ENCODE measurements around a stretch of chr12.

GRCh38 chr12:114702973-114703666, 19.1 kb upstream of the TBX3 start:
- PRO-cap, 3 experiments, result no peak in any of the 3 experiments

DNA sequence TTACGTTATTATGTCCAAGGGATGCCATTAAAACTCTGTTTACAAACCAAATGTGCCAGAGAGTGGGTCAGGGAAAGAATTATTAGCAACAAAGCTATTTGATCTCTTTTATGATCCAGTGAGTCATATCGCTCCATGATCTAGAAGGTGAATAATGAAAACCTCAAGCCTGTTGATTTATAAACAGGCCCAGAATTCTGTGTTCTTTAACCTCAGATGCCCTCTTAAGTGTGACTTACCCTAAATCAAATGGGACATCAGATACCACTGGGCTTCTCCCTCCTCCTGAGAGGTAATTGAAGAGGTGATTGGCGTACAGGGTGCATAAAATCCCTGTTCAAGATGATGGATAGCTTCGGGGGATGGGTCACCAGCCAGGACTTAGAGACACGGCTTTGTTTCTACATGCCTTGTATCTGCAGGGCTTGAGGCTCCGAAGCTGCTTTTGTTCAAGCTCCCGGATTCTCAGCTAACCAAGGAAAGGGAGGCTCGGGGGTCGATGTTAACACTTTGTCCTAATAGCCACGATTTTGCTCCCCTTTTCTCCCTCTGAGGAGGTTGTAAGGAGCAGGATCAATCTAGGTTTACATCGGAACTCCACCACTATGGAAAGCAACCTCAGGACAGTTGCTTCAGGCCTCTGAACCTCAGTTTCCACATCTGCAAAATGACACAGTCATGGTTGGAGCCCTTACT, 230.5 kb upstream of the TBX3 start:
- PRO-cap, 3 experiments, result no peak in any of the 3 experiments

GRCh38 chr12:115464015-115464436, 780.1 kb upstream of the TBX3 start:
- PRO-cap, 3 experiments, result peak in 1 of 3 experiments; most common minus-strand start chr12:115464235 (in 1)

DNA sequence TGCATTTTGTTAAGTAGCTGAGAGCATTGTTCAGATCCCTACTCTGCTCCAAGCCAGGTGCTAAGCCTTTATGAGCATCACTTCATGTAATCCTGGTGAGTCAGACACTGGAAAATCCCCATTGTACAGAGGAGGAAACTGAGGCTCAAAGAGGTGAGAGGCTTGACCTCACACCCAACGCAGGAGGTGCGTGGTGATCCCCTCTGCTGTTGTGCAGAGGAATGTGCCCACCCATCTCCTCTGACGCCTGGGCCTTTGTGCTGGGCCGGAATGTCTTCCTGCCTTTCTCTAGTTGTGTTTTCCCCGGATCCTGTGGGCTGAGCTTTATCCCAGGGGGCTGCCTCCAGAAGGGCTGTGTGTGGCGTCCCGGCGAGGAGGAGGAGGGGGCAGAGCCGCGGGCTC, 653.8 kb downstream of the MED13L start:
- PRO-cap, 3 experiments, result no peak in any of the 3 experiments

DNA sequence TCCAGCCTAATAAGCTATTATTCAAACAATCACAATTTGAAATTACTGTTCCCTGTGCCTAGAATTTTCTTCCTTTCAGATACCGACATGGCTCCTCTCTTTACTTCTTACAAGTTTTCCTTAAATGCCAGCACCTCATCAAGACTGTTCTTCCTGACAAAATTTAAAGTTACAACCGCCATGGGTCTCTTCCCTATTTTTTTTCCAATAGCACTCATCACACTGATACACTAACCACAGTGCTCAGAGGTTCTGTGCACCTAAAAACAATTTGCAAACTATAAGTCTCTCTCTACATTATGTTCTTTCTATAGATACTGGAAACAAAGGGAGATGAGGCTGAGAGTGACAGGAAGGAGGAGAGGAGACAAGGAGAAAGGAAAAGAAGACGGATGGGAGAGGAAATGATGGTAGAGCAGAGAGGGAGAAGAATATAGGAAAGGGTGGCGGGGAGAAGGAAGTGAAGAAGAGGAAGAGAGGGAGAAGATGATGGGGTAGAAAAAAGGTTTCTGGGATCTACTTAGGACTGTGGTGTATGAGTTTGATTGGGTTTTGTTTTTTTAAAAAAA, 244.9 kb downstream of the MED13L start:
- PRO-cap, 3 experiments, result no peak in any of the 3 experiments

DNA sequence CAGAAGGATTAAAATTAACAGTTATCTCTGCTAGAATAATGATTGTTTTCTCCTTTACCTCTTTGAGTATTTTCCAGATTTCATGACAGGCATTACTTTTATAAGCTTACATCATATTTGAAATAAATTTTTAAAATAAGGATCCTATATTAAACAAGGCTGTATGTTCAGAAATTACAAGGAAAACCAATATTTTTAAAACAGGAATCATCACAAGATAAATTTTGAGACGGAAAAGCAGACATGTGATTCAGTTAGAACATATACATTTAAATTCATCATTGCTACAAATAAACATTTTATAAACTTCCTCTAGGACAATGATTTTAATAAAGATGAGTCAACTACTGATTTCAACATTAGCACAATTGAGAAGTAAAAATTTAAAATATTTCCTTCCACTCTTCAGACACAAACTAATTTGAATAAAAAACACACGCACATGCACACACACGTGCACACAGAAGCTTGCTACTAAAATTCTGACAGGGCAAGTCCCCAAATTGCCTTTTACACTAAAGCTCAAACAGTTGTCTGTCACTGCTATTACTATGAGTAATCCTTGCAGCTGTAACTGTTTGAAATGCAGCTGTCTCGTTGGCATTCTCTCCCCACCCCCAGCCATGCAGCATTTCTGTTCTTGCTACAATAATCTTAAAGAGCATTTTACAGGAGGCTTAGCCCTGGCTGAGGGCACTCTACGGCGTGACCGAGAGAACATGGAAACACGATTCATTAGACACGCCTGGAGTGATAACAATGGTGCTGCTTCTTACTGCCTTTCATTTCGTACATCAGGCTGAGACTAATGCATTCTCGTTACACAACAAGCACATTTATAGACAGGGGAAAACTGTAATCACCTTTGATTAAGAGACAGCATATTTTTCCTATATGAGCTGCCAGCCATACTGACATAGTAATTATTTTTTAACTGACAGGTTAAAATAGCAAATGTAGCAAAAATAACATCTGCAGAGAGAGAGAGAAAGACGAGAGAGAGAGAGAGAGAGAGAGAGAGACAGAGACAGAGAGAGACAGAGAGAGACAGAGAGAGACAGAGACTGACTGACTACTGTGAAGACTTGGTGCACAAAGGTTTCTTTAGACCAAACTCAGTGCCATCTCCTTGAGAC, 154.0 kb downstream of the MED13L start:
- PRO-cap, 3 experiments, result no peak in any of the 3 experiments

DNA sequence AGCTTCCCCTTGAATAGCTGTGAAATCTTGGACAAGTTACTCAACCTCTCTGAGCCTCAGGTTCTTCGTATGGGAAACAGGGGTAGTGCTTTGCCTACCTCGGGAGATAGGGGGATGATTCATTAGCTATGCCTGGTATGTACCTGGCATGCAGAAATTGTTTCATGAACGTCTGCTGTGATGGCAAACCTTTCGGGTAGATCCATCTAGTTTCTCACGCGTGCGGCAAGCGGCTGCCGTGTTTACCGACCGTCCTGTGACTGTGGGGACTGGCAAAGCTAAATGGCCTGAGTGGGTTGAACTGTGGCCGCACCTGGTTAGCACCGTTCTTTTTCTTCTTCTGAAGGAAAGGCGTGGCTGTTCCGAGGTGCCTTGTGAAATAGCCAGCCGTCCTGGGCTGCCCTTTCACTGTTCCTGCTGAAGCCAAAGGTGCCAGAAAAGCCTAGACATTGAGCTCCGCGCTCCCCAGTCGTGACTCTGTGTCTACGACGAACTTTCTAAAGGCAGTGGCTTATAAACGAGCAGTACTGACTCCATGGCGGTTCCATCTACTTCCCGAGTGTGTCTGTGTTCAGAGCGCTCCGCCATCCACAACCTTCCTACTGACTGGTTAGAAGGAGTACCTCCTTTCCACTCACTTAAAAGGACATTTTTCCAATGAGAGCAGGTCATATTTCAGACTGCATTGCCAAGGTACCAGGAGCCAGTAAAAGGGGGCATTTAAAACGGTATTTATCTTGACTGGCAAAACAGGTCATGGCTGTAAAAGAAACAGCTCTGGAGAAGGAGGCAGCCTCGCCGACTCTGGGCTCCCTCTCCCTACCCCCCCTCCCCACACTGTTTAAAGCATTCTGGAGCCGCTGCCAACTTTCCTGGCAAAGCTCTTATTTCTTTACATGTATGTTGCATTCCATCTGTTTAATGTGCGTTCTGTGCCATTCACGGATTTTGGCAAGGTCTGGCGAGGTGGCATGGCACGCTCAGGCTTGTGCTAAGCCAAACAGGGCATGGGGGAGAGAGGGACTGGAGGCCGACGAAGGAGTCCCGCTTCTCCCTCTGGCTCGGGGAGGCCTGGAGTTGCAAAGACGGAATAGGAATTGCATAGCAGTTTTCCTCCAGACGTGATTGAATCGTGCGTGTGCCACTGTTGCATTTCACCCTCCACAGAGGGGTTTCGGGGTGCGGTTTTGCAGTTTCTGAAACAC, 40.9 kb upstream of the MED13L start:
- PRO-cap, 3 experiments, result peak in 3 of 3 experiments; most common plus-strand start position 857 of the sequence (in 1); most common minus-strand start position 567 of the sequence (in 2)

DNA sequence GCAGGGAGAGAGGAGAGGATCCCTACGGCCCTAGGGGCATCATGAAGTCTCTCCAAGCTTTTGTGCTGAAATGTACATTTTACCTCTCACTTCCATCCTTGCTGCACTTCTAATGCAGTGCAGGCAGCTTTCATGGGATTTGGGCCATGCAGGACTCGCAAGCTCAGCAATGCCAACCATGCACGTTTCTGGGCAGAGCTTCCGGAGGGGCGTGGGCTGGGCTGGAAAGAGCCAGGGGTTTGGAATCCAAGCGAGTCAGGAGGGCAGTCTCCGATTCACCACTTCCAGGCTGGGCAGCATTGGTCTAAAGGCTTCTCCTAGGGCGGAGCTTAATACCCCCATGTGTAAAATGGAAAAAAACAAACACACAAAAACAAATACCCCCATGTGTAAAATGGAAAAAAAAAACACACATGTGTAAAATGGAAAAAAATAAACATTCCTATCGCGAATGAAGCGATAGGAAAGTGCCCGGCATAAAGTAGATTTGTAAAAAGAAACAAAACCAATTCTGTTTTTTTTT, 124.4 kb upstream of the MAP1LC3B2 start:
- PRO-cap, 3 experiments, result no peak in any of the 3 experiments

- PRO-cap, 3 experiments, result peak in 1 of 3 experiments; most common plus-strand start chr12:116539535 (in 1)
Measured at GRCh38 chr12:116539139-116539658, 20.0 kb upstream of the MAP1LC3B2 start.

GRCh38 chr12:116658224-116659122, 79.4 kb downstream of the SPRING1 start:
- PRO-cap, 3 experiments, result peak in 1 of 3 experiments; most common plus-strand start chr12:116659030 (in 1); most common minus-strand start chr12:116658850 (in 1)

DNA sequence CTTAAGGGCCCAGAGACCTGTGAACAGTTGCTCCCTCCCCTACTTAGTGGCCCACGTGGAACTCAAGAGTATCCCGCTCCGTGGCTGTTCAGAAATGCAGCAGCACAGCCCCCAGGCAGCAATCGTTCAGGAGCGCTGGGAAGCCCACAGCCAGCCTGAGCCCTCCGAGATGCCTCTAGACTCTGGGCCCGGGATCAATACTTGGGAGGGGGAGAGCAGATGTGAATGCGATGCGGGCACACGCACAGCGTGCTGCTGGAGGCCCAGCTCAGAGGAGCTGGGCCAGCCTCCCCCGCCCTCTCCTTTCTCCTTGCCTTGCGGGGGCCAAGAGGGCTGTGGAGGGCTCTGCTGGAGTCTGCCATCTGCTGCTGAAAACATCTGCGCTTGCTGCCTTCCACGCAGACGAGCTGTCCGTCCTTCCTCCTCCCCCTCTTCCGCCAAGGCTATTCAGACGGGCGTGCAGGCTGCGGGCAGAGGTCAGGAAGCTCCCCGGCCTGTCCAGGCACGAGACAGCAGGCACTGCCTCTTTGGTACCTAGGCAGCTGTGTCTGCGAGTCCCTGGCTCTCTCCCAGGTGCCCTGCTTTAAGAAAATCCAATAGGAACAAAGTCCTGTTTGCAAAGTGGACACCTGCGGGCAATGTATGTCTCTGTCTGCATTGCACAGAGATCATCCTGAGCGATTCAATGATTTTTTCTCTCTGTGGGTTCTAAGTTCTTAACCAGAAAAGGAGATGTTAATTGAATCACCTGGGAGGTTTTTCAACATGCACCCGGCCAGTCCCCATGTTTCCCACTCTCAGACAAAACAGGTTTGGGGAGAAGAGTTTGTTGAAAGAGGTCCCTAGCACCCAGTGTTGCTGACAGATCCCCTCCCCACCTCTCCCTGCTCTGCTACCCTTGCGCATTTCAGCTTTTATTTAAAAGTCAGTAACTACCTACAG, 75.1 kb downstream of the SPRING1 start:
- PRO-cap, 3 experiments, result peak in 1 of 3 experiments; most common minus-strand start position 550 of the sequence (in 1)

DNA sequence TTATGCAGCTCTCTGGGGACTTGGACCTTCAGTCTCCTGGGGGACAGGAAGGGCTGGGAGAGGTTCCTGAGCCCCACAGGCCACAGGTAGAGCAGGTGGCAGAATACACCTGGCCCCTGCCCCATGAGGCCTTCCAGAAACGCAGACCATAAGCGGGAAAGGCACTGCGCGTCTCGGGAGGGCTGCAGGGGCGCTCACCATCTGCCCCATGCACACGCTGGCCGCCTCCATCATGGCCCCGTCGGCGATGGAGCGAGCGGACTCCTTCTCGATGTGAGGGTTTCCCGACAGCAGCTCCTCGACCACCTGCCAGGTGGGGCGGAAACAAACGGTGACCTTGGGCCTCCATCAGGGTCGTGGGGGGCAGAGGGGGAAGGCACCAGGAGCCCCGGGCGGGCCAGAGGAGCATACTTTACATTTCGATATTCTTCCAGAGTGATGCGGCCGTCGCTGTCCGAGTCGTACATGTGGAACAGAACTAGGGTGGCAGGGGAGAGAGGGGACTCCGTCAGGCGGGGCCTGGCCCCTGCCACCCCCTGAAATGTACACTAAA, 52.8 kb downstream of the TESC start:
- PRO-cap, 3 experiments, result no peak in any of the 3 experiments

GRCh38 chr12:117052631-117053207, 46.5 kb downstream of the TESC start:
- PRO-cap, 3 experiments, result no peak in any of the 3 experiments

DNA sequence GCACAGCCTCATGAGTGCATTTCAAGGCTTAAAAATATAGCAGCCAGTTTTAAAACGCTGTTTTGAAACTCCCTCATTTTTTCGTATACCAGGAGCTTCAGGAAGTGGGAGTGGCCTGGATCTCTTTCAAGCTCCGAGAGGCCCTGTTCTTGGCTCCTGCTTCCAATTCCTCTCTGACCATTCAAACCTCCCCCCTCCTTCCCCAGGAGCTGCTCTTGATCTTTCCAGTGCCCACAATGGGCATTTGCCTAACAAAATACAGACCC, 46.6 kb upstream of the NOS1 start:
- PRO-cap, 3 experiments, result peak in 2 of 3 experiments; most common plus-strand start position 165 of the sequence (in 2)

GRCh38 chr12:117439439-117440225, 78.2 kb upstream of the NOS1 start:
- PRO-cap, 3 experiments, result no peak in any of the 3 experiments

- PRO-cap, 3 experiments, result peak in 3 of 3 experiments; most common plus-strand start chr12:118062504 (in 3); most common minus-strand start chr12:118062696 (in 3)
Measured at GRCh38 chr12:118061735-118062906, 1.1 kb upstream of the WSB2 start.

DNA sequence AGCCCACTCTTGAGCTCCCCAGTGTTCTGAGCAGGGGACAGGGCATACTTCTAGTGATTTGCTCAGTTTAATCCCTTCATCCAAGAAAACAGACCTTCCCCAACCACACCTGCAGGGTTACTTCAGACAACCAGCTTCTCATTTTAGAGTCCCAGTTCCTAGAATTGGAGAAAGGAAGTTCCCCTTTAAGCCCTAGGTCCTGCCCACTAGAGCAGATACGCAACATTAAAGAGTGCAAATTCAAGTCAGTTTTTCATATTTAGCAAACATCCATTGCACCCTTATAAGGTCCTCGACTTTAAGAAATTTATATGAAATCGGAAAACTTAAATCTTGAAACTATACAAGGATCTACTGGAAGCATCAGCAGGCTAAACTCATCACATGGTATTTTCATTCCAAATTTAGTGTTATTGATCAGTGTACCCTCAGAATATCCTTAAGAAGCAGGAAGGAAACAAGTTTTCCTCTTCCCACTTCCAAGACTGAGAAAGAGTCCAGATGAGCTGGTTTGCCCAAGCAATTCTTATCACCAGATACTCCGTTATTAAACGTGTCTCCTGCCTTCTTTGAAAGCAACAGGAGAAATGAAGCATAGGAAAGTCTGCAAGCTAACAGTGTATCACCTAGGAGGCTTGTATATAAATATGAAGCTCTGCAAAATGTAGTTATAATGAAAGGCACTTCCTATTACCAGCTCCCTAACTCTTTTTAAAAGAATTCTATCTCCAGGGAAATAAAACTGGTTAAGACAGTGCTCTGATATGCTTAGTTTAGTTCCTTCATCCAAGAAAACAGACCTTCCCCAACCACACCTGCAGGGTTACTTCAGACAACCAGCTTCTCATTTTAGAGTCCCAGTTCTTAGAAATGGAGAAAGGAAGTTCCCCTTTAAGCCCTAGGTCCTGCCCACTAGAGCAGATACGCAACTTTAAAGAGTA, 4.0 kb upstream of the WSB2 start:
- PRO-cap, 3 experiments, result no peak in any of the 3 experiments

DNA sequence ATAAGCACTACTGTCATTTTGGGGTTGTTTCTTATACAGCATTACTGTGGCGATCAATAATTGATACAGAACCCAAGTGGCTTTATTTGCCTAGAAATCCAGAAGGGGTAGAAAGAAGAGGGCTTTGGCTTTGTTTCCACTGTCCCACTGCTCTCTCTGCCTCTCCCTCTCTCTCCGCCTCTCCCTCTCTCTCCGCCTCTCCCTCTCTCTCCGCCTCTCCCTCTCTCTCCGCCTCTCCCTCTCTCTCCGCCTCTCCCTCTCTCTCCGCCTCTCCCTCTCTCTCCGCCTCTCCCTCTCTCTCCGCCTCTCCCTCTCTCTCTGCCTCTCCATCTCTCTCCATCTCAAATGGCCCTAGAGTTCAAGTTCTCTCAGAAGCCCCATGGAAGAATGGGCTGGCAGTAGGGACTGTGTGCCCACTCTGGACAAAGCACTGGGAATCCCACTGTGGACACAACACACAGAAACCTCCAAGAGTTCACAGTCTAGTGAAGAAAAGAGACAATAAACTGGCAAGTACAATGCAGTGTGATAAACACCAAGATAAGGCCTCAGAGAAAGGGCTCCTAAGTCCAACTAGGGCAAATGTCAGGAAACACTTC, 5.6 kb downstream of the VSIG10 start:
- PRO-cap, 3 experiments, result no peak in any of the 3 experiments

DNA sequence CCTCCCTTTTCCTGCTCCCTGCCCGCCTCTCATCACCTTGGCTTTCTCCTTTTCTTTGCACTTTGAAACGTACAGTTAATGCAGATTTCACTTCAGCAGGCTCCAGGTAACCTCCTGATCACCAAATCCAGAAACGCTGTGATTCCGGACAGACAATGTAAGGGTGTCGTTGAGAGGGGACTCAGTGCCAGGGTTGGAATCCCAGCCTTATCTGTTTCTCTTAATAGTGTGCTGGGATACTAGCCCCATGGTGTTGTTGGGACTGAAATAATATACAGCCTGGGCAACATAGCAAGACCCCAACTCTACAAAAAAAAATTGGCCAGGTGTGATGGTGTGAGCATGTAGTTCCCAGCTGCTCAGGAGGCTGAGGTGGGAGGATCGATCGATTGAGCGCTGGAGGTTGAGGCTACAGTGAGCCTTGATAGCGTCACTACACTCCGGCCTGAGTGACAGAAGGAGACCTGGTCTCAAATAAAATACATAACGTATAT, 1.2 kb downstream of the PEBP1 start:
- PRO-cap, 3 experiments, result no peak in any of the 3 experiments

- PRO-cap, 3 experiments, result no peak in any of the 3 experiments
Measured at GRCh38 chr12:118158691-118159336, 22.9 kb downstream of the PEBP1 start.

All from Metastatic Breast Carcinoma in the Ovary (tissue), 3 donors.